A375 (cell line): Measurements from ENCODE around the gene SIX1.

DNA sequence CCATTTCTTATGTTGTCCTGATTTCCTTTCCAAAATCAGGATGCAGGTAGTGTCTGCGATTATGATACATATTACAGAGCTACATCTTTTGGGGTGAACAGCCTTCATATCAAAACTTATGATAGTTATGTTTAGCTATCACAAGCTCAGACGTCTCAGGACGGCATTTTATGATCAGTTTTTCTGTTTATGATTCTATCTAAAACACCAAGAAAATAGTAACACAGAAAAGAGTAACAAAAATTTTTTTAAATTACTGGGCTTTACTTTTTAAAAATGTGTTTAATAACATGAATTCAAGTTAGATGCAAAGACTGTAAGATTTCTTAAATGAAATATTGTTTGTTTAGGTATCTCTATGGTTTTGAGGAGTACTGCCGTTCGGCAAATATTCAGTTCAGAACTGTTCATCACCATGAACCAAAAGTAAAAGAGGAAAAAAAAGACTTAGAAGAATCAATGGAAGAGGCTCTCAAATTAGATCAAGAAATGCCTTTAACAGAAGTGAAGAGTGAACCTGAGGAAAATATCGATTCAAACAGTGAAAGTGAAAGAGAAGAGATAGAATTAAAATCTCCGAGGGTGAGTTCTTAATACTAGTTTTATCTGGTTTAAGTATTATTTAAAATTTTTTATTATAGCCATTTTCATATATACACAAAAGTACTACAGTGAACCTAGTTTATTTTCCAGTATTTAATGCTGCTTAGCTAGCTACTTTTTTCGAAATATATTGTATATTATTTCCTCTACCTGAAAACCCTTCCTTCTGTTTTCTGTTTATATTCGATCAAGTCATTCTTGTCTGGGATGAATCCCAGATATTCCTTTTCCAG lies 48.2 kb upstream of the TOMM20L start:
- RAMPAGE, long total RNA, result no peak

DNA sequence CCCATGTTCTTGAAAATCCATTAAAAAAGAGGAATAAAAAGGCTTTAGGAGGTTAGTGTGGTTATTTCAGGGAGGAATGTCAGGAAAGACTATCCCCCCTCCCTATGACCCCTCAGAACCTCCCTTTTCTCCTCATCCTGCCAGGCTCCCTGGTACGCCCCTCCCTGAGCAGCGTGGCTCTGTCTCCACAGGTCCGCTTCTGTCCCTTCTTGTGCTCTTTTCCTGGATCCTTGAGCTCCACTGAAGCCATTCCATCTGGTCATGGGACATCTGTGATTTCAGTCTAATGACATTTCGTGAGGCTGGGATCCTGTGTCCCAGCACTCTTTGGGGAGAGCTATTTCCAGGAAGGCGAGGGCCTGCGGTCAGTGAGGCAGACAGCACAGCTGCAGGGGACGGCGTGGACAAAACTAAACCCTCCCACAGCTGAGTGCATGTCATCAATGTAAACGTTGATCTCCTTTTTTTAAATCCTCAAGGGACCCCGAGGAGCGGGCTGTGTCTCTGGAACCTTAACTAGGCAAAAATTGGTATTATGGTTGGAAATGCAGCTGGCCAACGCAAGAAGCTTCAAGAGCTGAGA lies 127.6 kb downstream of the DACT1 start:
- RAMPAGE, long total RNA, result no peak

DNA sequence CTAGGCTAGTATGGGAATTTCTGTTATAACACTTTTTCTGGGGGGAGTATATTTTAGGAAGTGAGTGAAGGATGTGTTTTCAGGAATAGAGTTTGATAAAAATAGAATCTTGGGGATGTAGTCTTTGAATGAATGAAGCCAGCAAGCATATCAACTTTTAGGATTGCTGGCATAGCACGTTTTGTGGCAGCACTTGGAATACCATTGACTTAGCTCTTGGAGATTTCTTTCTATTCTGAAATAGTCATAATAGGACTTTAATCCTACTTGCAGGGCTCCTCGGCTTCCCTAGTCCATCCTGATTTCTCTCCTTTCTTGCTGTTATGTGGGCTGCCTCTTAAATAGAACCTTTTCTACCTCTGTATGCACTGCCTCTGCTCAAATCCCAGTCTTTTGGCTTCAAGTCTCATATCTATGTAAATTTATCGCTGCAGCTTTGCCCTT lies 141.7 kb downstream of the DACT1 start:
- RAMPAGE, long total RNA, result no peak

DNA sequence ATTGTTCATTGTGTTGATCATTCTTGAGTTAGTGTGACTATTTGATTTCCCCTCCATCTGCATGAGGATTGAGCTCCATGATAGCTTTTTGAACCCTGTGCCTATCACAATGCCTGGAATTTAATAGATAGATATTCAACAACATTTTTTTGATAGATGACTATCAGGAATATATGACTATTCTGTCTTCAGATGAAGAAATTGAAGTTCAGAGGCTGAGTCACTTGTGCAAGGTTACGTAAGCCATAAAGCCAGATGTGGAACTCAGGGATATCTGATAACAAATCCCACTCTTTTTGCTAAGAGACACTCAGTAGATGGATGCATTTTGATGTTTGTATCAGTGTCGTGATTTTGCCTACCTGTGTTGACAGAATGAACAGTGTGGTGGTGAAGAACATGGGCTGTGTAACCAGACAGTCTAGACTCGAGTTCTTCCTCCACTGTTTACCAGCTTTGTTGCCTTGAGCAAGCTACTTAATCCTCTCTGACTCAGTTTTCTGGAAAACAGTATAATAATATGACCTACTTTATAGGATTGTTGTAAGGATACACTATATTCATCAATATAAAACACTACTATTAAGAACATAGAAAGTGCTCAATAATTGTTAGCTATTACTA lies 93.9 kb downstream of the DAAM1 start:
- RAMPAGE, long total RNA, result no peak

DNA sequence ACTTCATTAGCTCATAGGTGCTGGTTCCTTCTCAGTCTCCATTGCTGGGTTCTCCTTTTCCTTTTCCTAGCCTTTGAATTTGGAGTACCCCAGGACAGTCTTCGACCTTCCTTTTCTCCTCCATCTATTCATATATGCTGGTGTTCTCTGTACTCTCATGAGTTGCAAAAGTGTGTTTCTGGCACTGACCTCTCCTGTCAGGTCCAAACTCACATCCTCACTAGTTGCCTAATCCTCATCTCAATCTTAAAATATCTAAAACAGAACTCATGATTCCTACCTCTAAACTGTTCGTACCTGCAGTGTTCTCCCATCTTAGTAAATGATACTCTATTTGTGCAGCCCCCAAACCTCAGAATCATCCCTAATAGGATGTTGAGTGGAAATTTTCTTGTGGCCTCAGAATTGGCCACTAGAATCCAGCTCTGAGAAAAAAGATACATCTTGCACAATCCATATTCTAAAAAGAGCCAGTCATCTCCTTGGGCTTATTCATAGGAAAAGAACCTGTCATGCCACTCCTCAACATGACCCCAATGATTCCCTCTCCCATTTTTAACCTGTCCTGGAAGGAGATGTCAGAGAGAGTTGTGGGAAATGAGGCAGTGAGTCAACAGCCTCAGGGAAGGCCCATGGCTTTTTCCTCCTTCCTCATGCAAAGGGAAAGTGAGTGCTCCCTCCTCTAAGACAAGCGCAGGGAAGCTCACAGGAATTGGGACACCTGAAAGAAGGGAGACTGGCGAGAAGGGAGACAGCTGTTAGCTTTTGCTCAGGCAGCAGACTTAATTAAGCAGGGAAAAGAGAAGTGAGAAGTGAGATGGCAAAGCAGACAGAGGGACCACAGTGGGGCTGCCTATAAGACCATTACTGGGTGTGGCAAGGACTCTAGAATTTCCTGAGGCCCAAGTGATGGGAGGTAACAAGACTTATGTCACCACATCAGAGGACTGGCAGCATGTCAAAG lies 10.0 kb upstream of the DHRS7 start:
- RAMPAGE, long total RNA, result no peak

DNA sequence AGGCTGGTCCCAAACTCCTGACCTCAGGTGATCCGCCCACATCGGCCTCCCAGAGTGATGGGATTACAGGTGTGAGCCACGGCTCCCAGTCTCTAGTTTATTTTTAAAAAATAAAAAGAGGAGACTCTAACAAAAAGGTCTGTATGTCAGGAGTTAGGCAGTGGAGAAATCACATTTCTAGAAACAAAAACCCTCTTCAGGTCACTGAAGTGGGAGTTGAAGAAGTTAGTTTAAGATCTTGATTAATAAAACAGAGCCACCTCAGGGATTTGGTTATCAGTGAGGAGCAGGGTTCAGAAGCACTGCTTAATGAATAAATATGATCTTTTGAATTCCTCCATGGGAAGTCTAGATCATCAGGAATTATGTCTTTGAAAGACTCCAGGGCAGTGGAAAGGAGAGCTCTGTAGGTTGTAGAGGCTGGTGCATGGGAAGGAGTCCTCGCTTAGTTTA lies 29.7 kb upstream of the DHRS7 start:
- RAMPAGE, long total RNA, result no peak

- RAMPAGE, long total RNA, result no peak
Observed at GRCh38 chr14:60248922-60249194, 163 bp upstream of the PPM1A start.

GRCh38 chr14:60641347-60641718 lies 7.9 kb downstream of the SIX1 start:
- RAMPAGE, long total RNA, result no peak

DNA sequence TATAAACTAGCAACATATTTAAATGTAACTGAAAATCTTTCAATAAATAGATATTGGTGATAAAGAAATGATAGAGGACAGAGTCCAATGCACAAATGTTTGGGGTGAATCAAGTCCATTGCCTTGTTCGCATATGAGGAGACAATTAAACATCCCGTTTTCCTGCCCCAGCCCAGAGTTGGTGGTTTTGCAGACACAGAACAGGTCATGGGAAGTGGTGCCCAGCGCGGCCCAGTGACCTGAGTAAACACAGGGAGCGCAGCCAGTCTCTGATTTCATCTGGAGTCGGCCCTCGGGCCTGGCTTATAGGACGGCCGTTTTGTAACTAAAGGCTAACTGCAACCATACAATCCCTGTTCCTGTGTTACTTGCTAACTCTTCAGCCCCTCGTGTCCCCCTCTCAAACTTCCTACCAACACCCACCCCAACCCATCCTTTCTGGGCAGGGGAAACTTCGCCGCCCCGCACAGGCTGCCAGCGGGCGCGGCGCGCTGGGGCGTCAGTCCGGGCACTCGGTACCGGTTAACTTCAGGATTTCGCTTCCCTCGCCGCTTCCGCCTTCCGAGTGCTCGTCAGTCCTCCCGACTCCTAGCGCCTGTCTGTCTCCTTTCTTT lies 2.2 kb downstream of the SIX1 start:
- RAMPAGE, long total RNA, result no peak

DNA sequence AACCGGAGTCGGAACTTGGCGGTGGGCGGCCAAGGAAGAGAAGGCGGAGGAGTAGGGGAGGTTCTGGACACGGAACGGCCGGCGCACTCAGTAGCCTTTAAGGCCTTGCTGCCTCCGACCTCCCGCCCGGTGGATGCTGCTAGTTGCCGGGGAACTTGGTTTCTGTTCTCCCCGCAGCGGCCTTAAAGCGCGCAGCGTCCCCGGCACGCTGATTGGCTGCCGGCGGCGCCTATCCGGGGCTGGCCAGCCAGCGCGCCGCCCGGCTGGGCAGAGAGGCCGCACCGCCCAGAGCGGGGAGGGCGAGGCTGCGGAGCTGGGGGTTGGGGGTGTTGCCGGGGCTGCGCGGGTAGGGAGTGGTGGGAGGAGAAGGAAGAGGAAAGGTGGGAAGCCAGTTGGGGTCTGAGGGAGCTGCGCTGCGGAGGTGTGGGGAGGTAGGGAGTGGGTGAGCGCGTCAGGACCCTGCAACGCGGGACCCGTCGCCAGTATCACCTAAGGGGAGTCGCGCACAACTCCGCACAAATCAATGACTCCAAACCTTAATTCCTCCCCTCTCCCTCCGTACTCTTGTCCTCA lies at the start of gene SIX1:
SIX1 (minus strand) TSS at position 157 of the 573 bp plus-strand sequence.
- RAMPAGE, long total RNA, result no peak

DNA sequence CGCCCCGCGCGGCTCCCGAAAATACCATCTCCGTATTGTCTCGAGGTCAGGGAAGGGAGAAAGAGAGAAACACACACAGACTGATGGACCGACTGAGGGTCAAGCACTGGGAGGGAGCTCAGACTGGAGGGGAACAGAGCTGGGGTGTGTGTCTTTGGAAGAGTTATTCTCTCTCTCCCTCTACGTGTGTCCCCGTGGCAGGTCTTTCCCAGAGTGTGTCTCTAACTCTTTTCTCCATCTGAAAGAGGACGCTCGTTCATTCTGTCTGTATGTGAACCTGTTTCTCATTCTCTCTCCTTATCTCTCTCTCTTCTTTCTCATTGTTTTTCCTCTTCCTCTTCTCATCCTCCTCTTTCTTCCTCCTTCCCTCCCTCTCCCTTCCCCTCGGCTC lies 4.2 kb upstream of the SIX1 start:
- RAMPAGE, long total RNA, result no peak

GRCh38 chr14:60656660-60657772 lies 7.7 kb upstream of the SIX1 start:
- RAMPAGE, long total RNA, result no peak

DNA sequence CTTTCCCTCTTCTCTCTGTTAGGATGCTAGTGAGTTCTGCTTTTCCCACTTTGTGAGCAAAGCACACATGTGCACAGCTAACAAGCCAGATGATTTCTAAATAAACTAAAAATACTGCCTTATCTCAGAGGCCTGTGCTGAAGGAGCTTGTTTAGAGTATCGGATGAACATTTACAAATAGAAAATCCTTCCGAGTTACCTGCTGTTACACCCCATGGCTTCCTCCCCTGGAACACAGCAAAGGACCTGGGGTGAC lies 144.3 kb downstream of the SLC38A6 start:
- RAMPAGE, long total RNA, result no peak

GRCh38 chr14:61218673-61219093 lies 62.5 kb downstream of the TMEM30B start:
- RAMPAGE, long total RNA, result no peak

GRCh38 chr14:61320722-61321336 lies 550 bp upstream of the PRKCH start:
- RAMPAGE, long total RNA, result no peak

DNA sequence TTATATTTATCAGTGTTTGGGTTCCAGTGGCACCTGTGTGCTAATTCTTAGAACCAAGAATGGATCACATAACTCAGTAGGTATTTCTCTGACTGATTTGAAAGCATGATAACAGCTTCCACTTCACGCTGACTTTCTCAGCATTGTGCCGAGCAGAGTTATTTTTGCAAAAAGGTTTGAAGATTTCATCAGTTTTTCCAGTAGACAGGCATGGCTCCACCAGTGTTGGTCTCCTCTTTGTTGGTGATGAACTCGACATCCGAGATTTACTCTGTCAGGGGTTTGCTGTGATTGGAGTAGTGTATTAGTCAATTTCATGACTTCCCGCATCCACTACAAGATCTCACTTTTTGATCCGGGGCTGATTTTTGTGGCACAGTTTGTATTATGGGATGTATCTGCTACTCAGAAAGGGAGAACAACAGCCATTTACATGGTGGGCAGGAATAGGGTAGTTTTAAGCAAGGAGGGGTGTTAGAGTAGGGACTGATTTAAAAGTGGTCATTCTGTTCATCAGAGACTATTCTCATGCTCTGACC lies 85.3 kb downstream of the PRKCH start:
- RAMPAGE, long total RNA, result no peak

DNA sequence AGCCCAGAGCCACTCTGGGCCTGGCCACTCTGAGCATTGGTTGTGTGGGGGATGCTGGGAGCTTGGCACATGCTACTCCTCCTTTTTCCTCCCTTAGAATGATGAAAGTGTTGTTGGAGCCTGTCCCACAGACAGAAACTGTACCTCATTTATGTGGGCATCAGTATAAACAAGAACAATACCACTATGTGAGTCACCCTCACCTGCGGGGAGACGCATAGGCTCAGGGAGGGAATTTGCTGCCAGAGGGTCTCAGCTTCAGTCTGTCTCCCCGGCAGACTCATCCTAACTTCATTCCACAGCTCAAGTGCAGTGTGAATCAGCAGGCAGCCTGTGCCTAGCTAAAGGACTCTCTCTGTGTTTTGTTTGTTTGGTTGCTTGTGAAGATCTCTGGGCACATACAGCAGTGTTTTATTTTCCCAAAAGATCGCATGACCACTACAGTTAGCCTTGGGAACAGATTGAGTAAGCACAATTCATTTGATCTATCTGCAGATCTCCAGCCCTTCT lies 98.9 kb downstream of the PRKCH start:
- RAMPAGE, long total RNA, result no peak

DNA sequence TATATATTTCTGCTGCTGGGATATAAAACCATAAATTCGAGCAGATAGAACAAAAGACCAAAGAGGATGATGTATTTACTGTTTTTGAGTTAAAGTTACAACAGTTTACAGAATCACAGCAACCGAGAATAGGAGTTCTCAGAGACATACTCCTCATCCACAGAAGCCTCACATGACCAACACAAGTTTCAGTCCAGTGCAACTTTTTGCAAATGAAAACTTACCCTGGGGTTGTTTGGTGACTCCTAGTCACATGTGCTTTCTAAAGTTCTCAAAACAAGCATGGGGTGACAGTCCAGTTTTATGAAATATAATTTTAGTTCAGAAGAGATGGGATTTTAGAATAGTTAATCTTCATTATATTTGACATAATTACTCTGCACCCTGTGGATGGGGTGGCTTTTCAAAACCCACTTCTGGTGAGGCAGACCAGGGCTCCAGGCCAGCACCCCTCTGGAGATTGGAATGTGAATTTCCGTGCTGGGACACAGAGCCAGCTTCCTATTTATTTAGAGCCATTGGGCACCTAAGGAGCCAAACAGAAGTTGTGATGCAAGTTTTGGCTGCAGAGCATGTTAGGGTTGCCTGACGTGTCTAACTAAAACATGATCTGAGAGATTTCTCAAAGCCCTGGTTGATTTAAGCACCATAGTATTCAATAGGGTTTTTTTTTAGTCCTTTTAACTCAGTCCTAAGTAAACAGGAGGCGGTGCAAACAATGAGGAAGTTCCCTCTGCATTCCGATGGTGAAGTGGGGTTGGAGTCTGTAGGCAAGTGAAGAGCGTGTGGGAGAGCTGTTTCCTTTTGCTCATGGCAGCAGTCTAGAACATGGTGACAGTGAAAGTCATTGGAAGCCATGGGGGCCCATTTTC lies 117.4 kb downstream of the PRKCH start:
- RAMPAGE, long total RNA, result no peak

- RAMPAGE, long total RNA, result no peak
Observed at GRCh38 chr14:61452368-61453110, 131.2 kb downstream of the PRKCH start.

GRCh38 chr14:61512011-61512402 lies 183.3 kb upstream of the HIF1A start:
- RAMPAGE, long total RNA, result no peak